Endometrial microvascular endothelial cells (primary cell): ENCODE measurements around a stretch of chr20.

GRCh38 chr20:45909197-45910283 is 2.4 kb downstream of the PLTP start:
- RAMPAGE, long total RNA, result no peak

DNA sequence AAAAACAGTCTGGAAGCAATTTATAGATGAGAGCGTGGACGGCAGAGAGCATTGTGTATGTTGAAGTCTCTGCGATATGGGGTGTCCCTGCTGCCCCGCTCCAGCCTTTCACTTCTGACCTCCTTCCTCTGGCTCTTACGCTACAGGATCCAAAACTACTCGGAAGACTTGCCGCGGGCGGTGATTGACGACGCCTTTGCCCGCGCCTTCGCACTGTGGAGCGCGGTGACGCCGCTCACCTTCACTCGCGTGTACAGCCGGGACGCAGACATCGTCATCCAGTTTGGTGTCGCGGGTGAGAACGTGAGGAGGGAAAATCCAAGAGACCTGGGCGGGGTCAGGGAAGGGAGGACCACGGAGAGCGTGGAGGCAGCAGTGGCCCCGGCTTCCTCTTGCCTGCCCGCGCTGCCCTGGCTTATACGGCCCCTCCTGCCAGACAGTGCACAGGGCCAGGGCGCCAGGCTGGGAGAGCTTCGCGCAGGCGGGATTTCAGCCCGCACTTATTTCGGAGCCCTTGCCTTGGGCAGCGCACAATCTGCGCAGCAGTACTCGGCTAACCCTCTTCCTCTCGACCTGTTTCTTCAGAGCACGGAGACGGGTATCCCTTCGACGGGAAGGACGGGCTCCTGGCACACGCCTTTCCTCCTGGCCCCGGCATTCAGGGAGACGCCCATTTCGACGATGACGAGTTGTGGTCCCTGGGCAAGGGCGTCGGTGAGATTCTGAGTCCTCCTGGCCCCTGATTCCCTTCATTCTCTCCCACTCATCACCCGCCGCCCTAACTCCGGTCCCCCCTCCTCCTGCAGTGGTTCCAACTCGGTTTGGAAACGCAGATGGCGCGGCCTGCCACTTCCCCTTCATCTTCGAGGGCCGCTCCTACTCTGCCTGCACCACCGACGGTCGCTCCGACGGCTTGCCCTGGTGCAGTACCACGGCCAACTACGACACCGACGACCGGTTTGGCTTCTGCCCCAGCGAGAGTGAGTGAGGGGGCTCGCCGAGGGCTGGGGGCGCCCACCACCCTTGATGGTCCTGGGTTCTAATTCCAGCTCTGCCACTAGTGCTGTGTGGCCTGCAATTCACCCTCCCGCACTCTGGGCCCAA is 2.0 kb downstream of the MMP9 start:
- RAMPAGE, long total RNA, result no peak

DNA sequence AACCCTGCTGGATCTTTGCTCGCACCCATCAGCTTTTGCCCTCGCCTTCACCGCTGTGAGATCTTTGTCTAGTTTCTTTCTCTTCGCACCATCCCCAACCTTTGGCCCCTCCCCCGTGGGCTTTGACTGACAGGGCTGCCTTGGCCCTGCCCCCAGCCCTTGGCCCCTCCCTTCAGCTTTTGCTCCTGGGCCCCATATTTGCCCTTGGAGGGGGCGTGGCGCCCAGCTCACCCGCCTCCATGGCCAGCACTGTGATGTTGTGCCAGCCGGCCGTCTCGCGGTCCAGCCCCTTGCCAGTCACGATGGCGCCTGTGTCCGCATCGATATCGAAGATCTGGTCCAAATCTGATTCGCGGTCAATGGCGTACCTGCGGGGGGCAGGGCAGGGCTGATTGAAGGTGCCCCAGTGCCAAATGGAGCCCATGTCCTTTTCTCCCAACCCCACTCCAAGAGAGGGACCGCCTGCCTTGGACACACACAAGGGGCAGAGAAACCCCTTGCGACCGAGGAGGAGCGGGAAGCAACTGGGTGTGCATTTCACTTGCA is 81.2 kb downstream of the CD40 start:
- RAMPAGE, long total RNA, result no peak

- RAMPAGE, long total RNA, result no peak
These were observed 91.9 kb downstream of the CD40 start for GRCh38 chr20:46209975-46210493.

DNA sequence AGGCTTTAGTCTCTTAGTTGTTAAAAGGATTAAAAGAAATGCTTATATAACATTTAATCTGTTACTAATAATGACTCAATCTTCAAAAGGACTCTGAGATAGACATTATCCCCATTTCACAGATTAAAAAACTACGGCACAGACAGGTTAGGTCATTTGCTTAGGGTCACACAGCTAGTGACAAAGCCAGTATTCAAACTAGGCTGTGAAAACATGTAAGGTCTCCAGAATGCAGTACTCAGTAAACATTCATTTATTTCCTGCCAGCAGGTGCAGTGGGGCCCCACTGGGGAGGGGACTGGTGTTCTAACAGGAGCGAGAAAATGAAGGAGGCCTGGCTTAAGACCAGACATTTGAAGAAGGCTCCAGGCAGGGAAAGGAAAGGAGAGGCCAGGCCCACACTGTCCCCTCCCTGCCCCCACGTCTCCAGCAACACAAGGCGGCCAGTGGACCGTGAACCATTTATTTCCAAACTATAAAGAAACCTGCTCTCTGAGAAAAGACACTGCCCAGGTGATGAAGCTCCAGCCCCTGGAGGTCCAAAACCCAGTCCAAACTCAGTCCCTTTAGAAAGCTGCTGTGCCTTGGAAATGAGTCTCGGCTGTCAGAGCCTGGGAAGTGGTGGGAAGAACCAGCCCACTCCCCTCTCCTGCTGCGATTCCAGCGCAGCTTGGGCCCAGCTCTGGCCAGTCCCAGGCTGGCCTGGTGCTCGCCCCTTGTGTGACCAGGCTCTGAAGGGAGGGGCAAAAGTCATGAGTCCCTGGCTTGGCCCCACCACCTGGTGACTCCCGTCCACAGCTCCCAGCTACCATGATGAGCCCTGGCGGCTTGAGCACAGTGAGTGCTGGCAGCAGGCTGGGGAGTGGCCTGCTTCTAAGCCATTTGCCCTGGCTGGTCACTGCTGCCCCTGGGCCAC is 14.5 kb downstream of the SLC35C2 start:
- RAMPAGE, long total RNA, result no peak

GRCh38 chr20:46350415-46351044 is 13.7 kb downstream of the SLC35C2 start:
- RAMPAGE, long total RNA, result no peak

GRCh38 chr20:46362299-46362865 is 1.8 kb downstream of the SLC35C2 start:
- RAMPAGE, long total RNA, result no peak

DNA sequence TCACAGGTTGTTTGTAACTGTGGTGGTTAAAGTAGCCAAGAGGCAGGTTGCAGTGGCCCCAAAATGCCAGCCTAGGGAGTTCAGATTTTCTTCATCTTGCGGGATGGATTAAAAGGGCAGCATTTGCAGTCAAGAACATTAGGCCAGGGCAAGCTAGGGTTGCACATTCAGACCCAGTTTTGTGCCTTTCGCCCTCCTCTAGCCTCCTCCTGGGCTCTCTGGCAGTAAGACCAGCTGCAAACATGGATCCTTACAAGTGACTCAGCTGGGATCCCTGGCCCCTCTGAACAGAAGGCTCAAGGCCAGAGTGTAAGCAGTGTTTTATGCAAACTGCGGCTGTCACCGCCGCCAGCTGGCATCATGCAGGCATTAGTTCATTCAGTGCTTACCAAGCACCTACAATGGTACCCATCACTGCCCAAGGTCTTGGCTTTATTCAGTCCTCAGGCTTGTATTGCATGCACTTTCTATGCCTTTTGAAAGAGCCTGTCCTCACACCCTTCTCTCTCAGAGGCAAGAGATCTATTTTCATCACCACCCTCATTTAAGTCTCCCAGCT is 886 bp upstream of the SLC35C2 start:
- RAMPAGE, long total RNA, result no peak

GRCh38 chr20:46683587-46684950 is 5.2 kb downstream of the TP53RK start:
- RAMPAGE, long total RNA, result no peak

GRCh38 chr20:46708622-46709446 is 615 bp upstream of the SLC2A10 start:
- RAMPAGE, long total RNA, result no peak

- RAMPAGE, long total RNA, result no peak
These were observed 519 bp downstream of the EYA2 start for GRCh38 chr20:46895213-46895511.

GRCh38 chr20:46895515-46896322 is 1.1 kb downstream of the EYA2 start:
- RAMPAGE, long total RNA, result no peak

DNA sequence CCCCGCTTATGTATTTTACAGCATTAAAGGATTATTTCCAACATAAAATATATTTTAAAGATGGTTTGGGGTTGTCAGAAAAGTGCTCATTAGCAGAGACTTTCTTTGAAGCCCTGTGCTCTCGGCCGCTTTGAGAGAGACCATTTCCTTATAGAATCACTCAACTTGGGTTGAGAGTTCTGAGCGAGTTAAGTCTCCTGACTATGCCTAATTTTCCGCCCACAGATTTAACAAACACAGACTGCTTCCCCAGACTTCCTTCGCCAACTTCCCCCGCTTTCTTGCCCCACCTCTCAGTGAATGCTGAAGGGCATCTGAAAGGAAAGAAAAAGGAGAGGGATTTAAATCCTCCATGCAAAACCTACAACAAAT is 223.9 kb downstream of the EYA2 start:
- RAMPAGE, long total RNA, result no peak

DNA sequence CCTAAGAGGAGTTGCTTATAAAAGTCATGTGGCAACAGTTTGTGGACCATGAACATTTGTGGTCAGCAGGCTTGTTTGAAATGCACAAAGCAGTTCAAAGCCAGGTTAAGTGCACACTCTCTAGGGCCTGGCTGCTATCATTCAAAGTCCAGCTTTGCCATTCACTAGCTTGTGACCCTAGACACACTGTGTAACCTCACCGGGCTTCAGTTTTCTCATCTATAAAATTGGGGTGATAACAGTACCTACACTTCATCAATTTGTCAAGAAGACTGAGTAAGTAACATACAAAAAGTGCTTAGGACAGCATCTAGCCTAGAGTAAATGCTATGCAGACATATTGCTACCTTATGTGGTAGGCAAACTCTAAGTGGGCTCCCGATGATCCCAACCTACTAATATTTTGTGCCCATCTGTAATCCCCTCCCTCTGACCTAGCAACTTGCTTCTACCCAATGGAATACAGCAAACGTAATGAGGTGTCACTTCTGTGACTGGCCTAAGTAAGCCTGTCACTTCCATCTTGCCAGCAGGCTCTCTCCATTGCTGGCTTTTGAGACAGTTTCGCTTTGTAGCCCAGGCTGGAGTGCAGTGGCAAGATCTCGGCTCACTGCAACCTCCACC is 122.9 kb downstream of the ZMYND8 start:
- RAMPAGE, long total RNA, result no peak

GRCh38 chr20:47359481-47360013 is 3.0 kb upstream of the ZMYND8 start:
- RAMPAGE, long total RNA, result no peak

DNA sequence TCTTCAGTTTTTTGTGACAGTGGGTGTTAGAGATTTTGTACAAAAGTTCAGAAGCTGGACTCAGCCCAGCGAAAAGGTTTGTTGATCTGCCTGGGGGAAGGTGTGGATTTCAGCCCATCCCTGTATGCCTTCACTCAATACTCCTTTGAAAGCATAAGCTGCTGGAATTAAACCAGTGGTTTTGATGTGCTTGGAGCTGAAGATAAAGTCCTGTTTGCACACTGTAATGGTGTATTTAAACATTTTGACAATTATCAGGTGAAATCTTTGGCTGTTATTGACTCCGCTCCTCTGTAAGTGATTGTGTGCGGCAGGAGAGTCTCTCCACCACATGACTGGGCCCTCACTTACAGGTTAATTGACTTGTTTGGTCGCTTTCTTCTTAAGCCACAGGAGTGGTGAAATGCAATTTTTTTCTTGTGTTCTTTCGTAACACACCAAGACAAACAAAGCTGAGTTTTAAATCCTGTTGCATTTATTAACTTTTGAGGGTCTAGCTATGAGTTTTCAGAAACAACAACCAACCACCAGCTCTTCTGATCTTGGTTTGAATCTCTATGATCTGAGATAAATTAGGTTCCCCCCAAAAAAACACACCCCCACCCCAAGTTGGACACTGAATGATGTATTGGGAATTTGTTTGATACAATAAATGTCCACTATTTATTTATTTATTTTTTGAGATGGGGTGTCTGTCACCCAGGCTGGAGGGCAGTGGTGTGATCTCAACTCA is 46.4 kb upstream of the NCOA3 start:
- RAMPAGE, long total RNA, result no peak

- RAMPAGE, long total RNA, result no peak
These were observed 19.6 kb downstream of the NCOA3 start for GRCh38 chr20:47521246-47521729.

GRCh38 chr20:47667178-47668192 is 117.8 kb downstream of the SULF2 start:
- RAMPAGE, long total RNA, result no peak

DNA sequence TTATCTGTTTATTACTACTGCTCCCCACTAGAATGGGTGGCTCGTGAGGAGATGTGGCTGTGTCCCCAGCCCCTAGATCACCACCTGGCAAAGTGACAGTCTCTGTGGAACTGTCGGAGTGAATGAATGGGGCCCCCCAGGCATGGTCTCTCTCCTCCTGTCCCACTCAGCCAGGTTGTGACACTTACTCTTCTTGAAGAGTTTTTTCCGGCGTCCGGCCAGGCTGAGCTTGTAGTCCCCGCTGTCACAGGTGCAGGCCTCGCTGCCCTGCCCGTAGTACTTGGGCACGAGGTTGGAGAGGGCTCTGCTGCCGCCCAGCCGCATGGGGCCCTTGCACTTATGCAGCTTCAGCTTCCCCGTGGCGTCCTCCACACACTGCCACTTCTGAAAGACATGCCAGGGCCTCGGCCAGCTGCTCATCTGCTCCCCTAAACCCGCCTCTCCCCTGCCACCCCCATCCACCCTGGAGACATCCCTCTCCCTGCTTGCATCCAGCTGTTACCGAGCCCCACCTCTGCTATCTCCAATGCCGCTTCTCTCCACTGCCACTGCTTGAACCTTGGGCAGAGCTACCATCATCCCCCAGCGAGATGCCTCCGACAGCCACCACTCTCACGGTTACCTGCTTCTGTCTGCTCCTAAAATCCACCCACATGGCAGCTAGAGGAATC is 113.1 kb downstream of the SULF2 start:
- RAMPAGE, long total RNA, result no peak

DNA sequence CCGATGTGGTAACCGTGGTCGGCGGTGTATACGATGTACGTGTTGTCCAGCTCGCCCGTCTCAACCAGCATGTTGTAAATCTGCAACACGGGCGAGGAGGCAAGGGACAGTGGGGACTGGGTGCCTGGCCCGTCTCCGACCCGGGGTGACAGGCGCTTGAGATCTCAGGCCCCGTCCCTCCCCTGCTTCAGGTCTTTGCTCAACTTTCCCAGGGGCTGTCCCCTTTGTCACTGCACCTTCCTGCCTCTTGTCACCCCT is 102.3 kb downstream of the SULF2 start:
- RAMPAGE, long total RNA, result no peak